Mesenchymal stem cell of the bone marrow (primary cell): ENCODE results near the genes SBNO2 and EFNA2.

GRCh38 chr19:850209-851260, 1.6 kb upstream of the ELANE start:
- CAGE, long polyA plus RNA, result no peak

DNA sequence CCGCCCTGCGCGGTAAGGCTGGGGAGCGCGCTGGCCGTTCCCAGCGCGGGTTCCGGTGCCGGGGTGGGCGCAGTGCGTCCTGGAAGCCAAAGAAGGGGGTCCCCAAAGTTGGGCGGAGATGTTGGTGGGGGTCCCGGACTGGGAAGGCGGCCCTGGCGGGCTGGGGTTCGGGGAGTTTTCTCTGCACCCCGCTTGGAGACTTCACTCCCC, 256 bp downstream of the ARID3A start:
- CAGE, long polyA plus RNA, result no peak

DNA sequence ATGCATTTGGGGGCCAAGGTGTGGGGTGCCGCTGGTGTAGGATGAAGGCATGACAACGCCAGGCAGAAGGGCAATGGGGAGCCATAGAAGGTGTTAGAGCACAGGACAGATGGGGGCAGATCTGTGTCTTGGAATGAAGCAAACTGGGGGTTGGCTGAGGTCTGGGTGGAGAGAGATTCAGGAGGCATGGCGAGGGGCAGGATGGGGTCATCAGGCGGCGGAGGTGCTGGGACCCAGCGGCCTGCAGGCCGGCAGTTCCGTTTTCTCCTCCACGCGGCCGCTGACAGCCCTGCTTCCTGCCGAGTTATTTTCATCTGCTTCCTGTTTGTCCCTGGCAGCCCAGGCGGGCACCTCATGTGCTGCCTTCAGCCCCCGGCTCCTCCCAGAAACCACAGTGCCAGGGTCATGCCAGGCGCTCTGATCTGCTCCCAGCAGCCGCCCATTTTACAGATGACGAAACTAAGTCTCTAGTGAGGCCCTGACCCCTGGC, 2.1 kb downstream of the ARHGAP45 start:
- CAGE, long polyA plus RNA, result no peak

DNA sequence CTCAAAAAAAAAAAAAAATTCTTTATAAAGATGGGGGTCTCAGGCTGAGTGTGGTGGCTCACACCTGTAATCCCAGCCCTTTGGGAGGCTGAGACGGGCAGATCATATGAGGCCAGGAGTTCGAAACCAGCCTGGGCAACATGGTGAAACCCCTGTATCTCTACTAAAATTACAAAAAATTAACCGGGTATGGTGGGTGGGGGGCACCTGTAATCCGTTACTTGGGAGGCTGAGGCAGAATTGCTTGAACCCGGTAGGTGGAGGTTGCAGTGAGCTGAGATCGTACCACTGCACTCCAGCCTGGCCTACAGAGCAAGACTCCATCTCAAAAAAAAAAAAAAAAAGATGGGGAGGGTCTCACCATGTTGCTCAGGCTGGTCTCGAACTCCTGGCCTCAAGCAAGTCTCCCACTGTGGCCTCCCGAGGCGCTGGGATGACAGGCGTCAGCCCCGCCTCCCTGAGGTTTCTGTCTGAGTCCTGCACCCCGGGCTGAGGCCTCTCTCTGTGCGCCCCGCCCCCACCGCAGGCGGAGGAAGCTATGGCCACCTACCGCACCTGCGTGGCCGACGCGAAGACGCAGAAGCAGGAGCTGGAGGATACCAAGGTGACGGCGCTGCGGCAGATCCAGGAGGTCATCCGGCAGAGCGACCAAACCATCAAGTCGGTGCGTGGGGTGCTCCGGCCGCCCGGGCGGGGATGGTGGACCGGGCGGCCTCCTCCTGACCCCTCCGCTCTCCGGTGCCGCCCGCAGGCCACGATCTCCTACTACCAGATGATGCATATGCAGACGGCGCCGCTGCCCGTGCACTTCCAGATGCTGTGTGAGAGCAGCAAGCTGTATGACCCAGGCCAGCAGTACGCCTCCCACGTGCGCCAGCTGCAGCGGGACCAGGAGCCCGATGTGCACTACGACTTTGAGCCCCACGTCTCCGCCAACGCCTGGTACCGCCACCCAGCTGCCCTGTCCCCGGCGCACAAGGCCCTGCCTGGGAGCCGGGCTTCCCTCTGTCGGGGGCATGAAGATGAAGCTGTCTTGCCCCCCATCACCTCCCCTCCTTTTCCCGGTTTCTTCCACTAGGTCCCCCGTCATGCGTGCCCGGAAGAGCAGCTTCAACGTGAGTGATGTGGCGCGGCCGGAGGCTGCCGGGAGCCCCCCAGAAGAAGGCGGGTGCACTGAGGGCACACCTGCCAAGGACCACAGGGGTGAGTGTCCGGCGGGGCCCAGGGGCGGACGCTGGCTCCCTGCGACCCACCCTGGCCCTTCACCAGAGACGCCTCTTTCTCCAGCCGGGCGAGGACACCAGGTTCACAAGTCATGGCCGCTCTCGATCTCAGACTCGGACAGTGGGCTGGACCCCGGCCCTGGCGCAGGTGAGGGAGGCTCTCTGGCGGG, 12.7 kb downstream of the ARHGAP45 start:
- CAGE, long polyA plus RNA, result no peak

GRCh38 chr19:1089634-1090525, 5.3 kb downstream of the POLR2E start:
- CAGE, long polyA plus RNA, result no peak

DNA sequence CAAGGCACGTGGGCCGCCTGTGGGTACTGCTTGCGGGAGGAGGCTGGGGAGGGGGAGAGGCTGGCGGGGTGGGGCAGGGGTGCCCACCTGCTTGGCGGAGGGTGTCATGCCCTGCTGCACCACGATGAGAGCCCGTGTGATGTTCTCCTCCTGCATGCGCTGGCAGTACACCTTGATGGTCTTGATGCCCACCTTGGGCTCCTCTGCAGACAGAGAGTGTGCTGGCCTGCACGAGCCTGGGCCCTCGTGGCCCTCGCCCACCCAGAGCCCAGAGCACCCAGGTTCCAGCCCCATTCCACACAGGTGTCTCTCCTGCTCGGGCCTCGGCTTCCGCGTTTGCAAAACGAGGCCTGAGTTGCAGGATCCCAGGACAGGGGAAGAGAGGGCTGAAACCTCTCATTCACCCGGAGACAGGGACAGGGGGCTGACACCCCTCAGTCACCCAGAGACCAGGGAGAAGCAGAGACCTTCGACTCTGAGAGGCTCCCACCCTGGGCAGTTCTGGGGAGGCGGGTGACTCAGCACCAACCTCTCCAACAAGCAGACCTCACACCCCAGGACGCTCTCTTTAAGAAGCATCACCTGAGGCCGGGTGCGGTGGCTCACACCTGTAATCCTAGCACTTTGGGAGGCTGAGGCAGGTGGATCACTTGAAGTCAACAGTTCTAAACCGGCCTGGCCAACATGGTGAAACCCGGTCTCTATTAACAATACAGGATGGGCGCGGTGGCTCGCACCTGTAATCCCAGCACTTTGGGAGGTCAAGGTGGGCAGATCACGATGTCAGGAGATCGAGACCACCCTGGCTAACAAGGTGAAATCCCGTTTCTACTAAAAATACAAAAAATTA, 3.2 kb downstream of the POLR2E start:
- CAGE, long polyA plus RNA, result no peak

GRCh38 chr19:1097641-1098311, 2.6 kb upstream of the POLR2E start:
- CAGE, long polyA plus RNA, result no peak

GRCh38 chr19:1110116-1110367, 6.2 kb downstream of the GPX4 start:
- CAGE, long polyA plus RNA, result no peak

DNA sequence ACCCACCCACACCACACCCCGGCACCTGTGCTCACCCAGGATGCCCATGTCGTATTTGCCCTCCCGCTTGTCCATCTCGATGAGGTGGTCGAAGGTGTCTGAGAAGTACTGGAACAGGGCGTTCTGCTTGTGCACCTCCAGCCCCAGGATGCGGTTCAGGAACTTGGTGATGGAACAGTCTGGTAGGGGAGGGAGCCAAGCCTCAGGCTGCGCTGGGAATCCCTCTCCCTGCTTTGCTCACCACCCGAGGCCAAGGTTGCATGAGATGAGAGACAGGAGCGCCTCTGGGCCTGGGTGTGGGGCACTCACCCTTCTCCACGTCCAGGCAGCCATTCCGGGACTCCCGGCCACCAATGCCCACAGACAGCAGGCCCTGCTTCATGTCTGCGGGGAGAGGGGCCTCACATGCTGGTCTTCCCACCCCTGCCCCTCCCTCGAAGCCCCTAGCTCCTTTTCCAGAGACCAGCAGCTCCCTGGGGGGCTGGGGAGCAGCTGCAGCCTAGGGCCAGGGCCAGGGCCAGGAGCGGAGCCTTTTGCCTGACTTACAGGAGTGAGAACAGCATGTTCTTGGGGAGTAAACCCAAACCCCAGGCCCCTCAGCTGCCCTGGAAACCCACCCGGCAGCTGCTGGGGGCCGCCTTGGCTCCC, 7.0 kb downstream of the GPX4 start:
- CAGE, long polyA plus RNA, result no peak

DNA sequence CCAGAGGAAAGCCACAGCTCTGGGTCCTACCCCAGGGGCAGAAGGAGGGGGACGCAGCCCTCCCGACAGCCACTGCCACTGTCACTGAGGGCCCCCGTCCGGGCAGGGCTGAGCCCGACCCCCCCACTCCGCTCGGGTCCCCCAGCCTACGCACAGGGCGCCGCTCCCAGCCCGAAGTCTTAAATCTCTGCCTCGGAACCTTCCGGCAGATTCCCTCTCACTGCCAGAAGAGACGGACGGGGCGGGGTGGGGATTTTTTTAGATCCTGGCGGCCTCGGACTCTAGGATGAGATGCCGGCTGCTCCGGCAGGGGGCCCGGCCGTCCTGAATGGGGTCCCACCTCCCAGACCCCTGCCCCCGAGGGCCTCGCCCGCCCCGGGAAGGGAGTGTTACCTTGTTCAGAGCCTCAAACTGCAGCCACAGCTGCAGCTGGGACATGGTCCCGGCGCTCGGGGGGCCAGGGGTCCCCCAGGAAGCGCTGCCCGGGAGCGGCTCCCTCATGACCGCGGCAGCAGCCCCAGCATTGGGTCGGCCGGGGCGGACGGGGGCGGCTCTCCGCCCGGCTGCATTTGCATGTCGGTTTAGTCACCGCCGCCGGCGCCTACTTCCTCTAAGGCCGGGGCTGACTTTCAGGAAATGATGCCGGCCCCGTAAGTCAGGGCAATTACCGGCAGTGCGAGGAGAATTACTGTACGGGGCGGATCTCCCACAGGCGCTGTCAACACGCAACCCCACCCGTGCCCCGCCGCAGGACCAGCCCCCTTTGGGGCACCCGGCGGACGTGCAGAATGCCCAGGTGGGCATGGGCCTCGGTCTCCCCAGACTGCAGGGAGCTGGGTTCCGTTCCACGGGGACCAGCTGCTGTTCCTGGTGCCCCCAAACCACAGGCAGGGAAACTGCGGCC, 28.2 kb downstream of the GPX4 start:
- CAGE, long polyA plus RNA, result no peak

DNA sequence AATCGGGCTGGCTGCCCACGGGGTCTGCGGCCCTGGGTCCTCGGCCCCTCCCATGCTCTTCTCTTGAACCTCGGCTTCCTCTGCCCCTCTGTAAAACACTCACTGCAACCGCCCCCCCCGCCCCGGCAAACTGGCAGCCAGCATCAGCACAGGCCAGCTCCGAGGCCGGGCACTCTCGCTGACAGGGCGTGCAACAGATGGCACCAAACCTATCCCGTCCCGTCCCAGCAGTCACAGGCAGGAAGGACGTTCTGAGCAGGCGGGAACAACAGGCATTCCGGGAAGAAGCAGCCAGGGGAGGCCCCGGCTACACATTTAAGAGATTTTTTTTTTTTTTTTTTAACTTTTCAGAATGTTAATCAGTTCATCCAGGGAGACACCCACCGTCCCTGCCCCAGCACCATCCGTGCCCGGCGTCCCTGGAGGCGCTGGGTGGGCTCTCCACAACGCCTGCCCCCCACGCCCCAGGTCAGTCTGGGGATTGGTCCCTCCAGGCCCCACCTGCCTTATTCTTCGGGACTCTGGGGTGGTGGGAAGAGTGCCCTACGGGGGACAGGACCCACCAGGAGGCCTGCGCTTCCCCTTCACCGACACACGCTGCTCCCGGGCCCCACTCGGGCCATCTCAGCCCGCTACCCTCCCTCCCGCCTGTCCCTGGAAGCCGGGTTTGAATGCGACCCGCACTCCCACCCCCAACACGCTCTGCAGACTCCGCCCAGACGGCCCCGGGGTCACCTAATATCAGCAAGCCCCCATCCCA, 1.2 kb downstream of the SBNO2 start:
- CAGE, long polyA plus RNA, result no peak

- CAGE, long polyA plus RNA, result no peak
These were observed 528 bp downstream of the SBNO2 start for GRCh38 chr19:1173428-1174051.

DNA sequence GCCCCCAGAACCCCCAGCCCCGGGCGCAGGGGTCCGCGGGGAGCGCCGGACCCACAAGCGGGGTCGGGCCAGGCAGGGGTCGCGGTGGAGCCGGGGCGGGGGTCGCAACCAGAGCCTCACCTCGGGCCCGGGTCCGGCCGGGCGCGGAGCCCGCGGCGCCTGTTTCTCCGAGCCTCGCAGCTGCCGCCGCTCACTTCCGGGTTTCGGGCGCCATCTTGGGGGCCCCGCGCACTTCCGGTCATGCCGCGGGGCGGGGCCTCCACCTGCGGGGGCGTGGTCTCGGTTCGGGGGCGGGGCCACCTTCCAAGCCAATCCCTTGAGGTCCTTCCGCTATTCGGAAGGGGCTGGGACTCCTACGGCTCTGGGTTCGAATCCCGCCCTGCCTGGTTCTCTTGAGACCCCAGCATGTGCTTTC, at the start of gene SBNO2:
SBNO2 (minus strand) TSS at position 217 of the 415 bp plus-strand sequence.
- CAGE, long polyA plus RNA, result no peak

DNA sequence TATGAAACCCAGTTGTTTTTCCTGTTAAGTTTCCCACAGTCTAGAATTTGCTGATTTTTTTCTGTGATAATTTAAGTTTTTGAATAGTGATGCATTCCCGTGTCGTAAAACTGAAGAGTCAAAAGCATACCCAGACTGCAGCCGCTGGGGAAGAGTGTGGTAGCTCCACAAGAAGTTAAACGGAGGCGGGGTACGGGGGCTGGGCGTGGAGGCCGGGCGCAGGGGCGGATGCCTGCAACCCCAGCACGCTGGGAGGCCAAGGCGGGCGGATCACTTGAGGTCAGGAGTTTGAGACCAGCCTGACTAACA, 13.2 kb upstream of the STK11 start:
- CAGE, long polyA plus RNA, result no peak

DNA sequence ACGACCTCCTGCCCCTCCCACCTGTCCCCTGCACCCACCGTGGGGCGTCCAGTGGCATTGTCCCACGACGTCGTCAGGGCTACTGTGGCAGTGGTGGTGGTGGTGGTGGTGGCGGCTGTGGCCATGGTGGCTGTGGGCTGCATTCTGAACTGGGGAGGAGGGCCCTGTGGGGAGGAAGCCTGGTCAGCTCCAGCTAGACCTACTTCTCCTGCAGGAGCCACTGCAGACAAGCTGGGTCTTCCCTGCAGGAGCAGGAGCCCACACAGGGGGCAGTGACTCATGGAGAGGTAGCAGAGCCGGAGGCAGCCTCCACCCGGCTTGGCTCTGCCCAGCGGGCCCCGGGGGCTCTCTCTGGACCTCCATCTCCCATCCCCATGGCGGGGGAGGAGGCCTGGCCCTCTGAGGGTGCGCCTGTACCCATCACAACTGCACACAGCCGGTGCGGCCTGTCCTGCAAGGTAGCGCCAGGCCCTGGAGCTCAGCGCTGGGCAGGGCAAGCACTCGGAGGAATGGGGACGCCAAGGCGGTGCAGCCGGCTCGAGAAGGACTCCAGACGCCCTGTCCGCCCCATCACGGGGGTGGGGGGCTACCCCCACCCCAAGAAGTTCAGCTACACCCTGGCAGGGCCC, 1.7 kb downstream of the CBARP start:
- CAGE, long polyA plus RNA, result no peak

DNA sequence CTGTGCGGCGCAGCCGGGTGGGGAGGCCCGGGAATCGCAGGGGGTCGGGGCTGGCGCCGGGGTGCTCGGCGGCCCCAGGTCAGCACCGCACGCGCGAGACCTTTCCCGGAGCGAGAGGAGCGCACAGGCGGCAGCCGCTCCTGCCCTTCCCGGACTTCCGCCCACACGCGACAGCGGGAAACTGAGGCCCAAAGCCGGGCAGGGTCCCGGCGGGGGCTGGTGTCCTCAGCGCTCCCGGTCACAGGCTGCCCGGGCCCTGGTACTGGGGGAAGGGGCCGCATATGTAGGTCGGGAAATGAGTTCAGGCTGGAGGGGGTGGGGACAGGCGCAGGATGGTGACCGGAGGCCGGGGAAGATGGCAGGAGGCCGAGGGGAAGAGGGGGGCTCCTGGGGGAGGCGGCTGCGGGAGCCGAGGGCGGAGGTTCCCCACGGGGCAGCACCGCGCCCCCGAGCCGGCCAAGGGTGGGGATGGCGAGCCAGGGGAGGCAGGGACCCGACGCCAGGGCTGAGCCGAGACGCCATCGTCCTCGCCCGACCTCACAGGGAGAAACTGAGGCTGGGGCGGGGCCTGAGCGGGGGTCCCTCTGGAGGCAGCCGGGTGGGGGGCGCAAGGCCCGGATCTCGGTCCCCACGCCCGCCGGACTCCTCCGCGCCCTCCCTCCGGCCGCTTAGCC, 654 bp downstream of the CBARP start:
- CAGE, long polyA plus RNA, result no peak

DNA sequence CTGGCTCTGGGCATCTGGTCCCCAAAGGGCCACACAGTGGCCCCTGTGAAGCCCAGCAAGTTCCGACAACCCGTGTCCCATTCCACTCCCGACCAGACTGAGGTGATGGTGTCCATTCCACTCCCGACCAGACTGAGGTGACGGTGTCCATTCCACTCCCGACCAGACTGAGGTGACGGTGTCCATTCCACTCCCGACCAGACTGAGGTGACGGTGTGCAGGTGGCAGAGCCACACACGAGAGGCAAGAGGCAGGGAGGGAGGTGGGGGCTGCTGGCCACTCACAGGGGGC, 2.1 kb upstream of the MIDN start:
- CAGE, long polyA plus RNA, result no peak

- CAGE, long polyA plus RNA, result no peak
These were observed 6.0 kb downstream of the MIDN start for GRCh38 chr19:1254485-1254729.

- CAGE, long polyA plus RNA, result no peak
These were observed 2.2 kb upstream of the FAM174C start for GRCh38 chr19:1272804-1273873.

DNA sequence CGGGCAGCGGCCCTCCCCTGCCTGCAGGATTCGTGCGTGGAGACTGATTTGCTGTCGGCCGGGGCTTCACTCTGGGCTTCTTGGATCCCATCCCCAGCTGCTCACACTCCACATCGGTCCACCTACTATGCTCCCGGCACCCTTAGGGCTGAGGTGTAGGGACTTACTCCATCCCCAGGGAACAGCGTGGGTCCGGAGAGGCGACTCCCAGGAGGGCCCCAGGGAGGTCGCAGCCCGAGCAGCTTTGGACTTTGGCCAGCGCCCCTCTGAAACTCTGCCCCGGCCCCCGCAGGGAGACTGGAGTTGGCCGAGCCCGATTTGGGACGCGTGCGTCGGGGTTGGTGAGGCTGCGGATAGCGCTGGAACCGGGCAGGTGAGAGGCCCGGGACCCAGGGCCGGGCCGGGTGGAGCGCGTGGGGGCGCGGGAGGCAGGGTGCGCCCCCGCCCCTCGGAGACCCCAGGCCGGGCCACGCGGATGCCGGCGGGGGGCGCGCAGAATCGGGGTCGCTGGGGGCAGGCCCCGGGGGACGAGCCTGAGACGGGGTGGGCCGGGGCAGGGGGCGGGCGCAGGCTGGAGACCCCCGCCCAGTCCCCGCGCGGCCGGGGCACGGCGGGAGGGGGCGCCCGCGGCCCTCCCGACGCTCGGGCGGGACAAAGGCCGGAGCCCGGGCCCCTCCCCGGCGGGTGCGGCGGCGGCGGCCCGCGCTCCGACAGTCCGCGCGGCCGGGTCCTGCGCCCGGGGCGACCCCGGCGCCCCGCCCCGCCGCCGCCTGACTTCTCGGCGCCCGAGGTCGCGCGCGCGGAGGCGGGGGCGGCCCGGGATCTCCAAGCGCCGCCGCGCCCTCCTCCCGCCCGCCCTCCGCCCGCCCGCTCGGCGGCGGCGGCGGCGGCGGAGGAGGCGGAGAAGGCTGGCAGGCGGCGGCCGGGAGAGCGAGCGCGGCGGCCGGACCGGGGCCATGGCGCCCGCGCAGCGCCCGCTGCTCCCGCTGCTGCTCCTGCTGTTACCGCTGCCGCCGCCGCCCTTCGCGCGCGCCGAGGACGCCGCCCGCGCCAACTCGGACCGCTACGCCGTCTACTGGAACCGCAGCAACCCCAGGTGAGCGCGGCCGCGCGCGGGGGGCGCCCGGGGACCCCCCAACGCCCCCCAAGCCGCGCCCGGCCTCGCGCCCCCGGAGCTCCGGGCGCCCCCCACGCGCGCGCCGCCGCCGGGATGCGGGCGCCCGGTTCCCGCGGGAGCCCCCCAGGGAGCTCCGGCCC, at the start of gene EFNA2:
EFNA2 (plus strand) TSS at position 661 of the 1,257 bp plus-strand sequence.
- CAGE, long polyA plus RNA, result no peak